ENCODE results near the genes UBC and TMEM132B.

DNA sequence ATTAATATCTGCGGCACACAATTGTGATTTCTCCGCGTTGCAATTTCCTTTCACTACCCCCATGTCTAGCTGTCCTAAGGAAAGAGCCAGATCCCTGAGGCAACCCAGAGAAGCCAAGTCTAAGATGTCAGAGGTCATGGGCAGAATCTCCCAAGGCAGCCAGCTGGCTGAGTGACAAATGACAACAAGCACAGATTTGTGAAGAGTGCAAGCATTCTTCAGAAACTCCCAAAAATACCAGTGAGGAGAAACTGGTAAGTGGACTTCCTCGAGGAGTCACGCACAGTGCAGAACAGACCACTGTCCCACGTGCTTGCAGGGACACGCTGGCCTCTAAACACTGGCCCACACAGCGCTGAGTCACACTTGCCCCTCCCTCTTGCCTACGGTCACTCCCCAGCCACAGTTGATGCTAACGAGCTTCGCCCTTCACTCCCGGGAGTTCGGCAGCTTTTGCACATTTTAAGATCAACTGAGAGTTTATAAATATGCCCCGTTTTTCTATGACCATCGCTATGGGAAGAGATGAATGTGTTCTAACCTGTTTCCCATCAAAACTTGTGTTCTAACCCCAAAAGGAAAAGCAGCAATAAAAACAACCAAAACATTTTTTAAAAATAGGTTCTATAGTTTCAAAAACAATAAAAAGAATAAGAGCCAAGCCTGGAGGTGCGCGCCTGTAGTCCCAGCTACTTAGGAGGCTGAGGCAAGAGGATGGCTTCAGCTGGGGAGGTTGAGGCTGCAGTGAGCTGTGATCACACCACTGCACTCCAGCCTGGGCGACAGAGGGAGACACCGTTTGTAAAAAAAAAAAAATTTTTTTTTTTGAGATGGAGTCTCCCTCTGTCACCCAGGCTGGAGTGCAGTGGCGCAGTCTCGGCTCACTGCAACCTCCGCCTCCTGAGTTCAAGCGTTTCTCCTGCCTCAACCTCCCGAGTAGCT is 9.6 kb downstream of the UBC start:
- RRBS = no CpG with 5 or more reads among the region's 24 CpGs

DNA sequence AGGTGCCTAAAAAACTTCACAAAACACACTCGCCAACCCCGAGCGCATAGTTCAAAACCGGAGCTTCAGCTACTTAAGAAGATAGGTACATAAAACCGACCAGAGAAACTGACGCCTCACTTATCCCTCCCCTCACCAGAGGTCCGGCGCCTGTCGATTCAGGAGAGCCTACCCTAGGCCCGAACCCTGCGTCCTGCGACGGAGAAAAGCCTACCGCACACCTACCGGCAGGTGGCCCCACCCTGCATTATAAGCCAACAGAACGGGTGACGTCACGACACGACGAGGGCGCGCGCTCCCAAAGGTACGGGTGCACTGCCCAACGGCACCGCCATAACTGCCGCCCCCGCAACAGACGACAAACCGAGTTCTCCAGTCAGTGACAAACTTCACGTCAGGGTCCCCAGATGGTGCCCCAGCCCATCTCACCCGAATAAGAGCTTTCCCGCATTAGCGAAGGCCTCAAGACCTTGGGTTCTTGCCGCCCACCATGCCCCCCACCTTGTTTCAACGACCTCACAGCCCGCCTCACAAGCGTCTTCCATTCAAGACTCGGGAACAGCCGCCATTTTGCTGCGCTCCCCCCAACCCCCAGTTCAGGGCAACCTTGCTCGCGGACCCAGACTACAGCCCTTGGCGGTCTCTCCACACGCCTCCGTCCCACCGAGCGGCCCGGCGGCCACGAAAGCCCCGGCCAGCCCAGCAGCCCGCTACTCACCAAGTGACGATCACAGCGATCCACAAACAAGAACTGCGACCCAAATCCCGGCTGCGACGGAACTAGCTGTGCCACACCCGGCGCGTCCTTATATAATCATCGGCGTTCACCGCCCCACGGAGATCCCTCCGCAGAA is at the start of gene UBC:
UBC (minus strand) TSS at position 782 of the 854 bp plus-strand sequence.
- RRBS = 4% methylated on average over 15 of the region's 67 CpGs

GRCh38 chr12:124940578-124941408 is 26.3 kb upstream of the UBC start:
- RRBS = no CpG with 5 or more reads among the region's 27 CpGs

DNA sequence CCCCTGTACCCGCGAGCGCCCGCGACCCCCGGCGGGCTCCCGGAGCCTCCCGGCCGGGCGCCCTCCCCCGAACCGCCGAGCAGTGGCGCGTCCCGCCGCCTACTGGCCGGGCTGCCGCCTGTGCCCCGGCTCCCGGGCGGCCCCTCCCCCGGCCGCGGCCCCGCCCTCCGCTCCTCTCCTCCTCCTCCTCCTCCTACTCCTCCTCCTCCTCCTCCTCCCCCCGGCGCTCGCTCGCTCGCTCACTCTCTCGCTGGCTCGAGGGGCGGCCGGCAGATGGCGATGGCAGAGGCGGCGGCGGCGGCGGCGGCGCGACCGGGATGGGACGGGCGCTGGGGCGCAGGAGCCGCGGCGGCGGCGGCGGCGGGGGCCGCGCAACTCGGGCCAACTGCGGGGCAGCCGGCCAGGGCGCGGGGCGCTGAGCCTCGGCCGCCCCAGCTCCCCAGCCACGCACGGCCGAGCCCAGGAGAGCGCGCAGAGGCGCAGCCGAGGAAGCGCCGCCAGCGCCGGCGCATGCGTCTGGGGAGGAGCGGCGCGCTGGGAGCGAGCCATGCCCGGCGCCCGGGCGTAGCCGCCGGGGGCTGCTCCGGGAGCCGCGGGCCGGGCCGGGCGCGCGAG is at the start of gene TMEM132B:
TMEM132B (plus strand) TSS at position 242 of the 615 bp plus-strand sequence.
- RRBS = 3% methylated on average over 54 of the region's 98 CpGs

DNA sequence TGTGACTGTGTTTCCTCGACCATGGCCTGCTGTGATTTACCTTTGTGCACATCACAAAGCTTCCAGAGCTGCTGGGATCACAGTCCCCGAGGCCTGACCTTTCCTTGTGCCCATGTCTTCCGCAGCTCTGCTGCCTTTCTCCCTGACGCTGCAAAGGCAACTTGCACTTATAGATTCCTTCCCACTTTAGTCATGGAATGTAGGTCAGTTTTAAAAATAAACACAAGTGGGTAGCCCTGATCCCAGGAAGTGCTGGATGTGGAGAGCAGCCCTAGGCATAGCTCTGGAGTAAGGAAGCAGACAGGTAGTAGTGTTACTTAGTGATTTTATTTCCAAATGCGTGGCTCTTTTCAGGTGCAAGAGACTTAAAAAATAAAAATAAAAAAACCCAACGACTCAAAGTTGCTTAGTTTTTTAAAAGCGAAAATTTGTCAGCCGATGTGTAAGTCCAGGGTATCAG is 704.8 kb downstream of the TMEM132B start:
- RRBS = no CpG with 5 or more reads among the region's 8 CpGs

GRCh38 chr12:126768548-126769083 is 1498.4 kb upstream of the TMEM132C start:
- RRBS = no CpG with 5 or more reads among the region's 7 CpGs

GRCh38 chr12:127162812-127163012 is 1104.3 kb upstream of the TMEM132C start:
- RRBS = no CpG with 5 or more reads among the region's 1 CpG

- RRBS = no CpG with 5 or more reads among the region's 3 CpGs
Measured at GRCh38 chr12:127284675-127285360, 982.2 kb upstream of the TMEM132C start.

DNA sequence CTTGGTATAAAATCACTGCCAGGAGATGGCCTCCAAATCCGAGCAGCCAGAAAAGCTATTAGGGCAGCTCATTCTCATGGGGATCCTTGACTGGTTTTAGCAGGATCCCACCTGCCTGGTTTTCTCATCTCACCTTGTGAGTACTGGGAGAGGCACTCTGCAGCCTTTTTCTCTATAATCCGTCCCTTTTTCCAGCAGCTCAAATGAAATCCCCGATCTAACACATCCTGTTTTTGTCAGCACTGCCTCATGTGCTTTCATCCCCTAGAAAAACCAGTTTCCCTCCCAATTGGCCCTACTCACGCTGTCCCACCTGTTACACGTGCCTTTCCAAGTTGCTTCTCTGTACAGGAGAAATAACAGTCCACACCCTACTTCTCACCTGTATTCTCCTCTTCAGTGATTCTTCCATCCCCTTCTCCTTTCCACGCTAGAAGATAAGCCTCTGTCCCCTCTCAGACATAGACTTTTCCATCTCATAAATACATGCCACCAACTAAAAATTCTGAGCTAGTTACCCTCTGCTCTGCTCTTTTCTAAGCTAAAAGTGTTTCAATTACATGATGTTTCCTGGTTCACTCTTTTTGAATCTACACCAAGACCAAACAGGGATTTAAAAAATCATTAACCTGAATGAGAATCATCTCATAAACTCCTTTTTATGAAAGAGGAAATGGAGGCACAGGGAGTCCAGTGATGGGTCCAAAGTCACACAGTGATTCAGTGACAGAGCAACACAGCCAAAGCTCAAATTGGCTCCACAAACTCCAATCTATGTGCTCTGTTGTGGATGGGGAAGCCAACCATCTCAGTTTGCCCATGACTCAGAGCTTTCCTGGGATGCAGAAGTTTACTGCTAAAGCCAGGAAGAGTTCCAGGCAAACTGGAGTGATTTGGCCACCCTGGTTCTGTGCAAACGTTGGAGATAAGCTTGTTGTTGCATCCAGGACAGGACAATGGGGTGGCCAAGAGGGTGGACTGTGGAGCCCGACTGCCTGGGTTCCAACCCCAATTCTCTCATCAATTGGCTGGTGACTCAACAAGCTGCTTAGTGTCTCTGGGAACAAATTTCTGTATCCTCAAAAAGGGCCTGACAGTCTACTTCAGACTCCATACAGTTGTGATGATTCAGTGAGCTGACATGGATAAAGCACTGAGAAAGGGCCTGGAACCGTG is 240.0 kb upstream of the TMEM132C start:
- RRBS = no CpG with 5 or more reads among the region's 9 CpGs

DNA sequence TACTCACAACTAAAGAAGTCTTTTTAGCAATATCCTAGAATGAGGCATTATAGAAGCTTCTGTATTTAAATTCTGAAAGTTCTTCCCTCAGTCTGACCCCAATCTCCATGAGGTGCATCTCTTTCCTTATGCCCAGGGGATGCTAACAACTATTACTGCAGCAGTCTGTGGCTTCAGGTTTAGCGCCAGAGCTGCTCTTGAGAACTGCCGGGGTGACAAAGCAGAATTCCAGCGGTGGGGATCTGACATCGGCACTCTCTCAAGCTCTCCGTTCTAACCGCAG is 155.8 kb upstream of the TMEM132C start:
- RRBS = no CpG with 5 or more reads among the region's 6 CpGs

- RRBS = no CpG with 5 or more reads among the region's 15 CpGs
Measured at GRCh38 chr12:128794485-128795317, 29.1 kb downstream of the SLC15A4 start.

DNA sequence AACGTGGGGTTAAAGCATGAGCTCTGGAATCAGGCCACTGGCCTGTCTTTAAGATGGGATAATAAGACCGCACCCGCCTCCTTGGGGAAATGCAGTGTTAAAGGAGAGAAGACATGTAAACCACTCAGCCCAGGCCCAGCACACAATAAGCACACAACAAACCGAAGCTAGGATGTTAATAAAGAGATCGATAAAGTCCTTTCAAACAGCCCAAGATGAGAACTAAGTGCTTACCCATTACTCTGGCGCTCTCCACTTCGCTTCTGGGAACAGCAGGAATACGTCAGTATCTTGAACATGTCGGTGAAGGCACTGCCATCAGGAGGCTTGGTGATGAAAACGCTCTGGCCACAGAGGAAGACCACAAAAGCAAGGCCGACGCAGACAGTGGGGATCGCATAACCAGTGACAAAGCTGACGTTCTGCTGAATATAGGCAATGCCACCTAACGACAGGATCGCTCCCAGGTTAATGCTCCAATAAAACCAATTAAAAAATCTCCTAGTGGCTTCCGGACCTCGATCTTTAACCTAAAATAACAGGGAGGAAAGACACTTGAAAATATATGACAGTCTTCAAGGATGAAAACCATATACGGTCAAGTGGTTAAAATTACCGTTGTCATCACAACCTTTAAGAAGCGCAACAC is 9.1 kb downstream of the SLC15A4 start:
- RRBS = no CpG with 5 or more reads among the region's 21 CpGs

- RRBS = no CpG with 5 or more reads among the region's 17 CpGs
Measured at GRCh38 chr12:128863996-128864587, 10.8 kb downstream of the GLT1D1 start.

GRCh38 chr12:128905078-128905629 is 51.9 kb downstream of the GLT1D1 start:
- RRBS = no CpG with 5 or more reads among the region's 12 CpGs

DNA sequence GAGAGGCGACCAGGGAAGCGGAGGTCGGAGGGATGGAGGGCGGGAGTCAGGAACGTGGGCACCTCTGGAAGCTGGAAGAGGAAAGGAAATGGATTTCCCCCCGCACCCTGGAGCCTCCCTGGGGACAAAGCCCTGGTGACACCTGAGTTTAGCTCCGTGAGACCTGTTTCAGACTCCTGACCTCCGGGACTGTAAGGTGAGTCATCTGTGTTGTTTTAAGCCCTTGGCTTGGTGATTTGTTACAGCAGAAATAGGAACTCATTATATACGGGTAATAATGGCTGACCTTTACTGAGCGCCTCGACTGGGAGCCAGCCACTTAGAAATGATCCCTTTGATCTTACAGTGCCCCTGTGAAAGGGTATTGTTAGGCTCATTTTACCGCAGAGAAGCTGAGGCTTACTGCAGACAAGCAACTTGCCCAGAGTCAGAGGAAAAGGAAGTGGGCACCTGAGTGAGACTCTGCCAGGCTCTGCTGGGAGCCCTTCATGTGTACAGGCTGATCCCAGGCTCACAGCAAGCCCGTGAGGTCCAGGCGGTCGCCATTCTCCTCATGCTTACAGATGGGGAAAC is 29.2 kb upstream of the FZD10 start:
- RRBS = no CpG with 5 or more reads among the region's 15 CpGs

- RRBS = 10% methylated on average over 14 of the region's 36 CpGs
Measured at GRCh38 chr12:130160492-130161041, 1.7 kb upstream of the FZD10 start.

DNA sequence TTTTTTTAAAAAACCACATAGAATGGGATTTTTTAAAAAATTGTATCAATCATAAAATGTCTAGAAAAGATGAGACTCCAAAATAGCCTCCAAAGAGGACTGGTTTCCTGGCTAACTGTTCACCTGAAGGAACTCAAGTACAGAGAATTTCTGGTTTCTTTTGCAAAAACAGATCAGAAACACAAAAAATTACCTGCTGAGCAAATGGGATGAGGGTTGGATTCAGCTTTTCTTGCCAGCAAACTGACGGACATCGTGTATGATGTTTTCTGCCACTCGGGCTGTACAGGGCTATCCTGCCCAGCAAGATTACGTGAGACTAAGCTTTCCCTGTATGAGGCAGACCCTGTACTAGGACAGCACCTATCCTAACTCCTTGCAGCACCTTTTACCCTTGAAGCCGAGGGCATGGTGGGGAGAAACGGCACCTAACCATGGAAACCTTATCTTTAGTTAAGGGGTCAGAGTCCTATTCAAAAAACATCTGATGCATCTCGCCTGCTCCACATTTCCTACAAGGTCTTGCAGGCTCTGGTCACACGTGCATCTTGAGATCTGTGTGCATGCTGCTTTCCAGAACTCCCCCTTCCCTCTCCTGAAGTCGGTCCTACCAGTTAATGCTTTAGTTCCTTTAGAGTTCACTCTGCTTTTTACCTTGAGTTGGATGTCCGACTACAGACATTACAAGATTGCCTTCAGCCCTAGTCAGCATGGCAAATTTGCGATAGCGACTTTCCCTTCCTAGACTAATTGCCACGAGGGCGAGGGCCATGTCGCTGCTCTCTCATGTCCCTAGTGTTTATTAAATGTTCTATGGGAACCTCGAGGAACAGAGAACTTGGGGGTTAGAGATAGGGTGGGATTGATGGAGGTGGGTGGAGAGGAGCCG is 6.4 kb downstream of the RAN start:
- RRBS = no CpG with 5 or more reads among the region's 17 CpGs

DNA sequence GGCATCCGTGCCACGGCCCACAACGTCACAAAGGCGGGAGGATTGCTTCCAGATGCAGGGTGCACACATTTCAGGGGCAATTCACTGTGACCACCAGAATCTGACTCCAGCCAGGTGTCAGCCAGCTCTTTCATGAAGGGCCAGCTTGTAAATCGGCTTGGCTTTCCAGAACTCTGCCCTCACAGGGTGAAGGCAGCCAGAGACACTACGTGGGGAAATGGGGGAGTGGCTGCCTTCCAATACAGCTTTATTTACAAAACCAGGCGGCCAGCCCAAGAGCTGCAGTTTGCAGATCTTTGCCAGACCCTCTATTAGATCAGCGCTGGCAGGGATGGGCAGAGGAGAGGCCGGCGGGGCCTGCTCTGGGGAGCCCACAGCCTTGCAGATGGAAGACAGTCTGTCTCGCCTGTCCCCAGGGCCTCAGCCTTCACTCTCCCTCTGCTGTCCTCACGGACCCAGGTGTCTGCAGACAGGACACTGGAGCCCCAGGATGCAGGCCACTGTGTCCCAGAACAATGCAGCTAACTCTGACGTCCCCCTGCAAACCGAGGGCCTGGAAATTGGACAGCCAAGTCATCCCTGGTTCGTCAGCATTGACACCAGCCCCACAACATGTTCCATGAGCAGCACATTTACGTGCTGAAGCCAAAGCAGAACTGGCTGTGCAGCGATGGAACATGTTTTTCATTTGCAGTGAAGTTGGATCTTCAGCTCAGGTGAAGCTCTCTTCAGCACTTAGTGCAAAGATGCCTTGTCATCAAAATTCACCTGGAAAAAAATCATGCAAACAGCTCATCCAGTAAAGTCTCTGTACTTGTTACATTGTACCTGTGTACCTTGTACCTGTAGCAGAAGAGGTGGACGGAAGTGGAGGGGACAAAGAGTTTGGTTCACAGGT is 53.7 kb downstream of the ADGRD1 start:
- RRBS = no CpG with 5 or more reads among the region's 18 CpGs

DNA sequence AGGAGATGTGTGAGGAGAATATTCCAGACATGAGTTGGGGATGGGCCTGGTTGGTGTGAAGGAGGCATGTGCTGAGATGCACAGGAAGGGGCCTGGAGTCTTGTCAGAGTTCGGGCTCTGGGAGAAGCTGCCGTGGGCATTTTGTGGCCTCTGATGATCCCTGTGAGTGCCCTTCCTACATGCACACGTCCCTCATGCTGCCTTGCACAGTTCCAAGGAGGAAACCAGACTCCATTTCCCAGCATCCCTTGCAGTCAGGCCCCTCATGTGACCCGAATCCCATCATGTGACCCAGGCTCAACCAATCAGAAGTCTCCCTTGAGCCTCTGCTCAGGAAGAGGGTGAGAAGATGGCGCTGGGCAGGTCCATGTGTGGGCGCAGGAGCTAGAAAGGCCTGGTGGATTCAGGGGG is 240.3 kb downstream of the ADGRD1 start:
- RRBS = no CpG with 5 or more reads among the region's 6 CpGs

DNA sequence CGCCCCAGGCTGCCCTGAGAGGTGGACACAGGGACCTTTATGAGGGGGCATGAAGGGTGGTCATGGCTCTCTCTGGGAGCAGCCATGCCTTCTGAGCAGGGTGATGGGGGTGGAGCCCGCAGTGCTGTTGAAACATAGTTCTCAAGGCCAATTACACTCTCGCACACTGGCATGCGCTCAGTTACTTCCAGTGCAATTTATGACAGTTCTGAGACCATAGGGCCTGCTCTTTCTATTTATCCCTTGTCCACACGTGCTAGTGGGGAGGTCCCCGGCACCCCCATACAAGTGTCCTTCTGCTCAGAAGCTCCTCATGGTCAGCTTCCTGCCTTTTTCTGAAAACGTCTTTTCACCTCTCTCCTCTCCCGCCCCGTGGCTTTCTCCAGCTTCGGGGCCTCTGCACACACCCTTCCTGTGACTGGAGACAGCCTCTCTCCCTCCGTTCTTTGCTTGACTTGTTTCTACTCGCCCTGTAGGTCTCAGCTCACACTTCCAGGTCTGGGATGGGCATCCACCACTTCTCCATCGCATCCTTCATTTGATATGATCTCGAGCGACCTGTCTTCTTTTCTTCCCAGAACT is 313.2 kb downstream of the ADGRD1 start:
- RRBS = no CpG with 5 or more reads among the region's 15 CpGs